Sternocleidomastoid (tissue), 1 donor: Measurements from ENCODE around the genes GALT and CCL19.

- PRO-cap = no peak
Observed at GRCh38 chr9:34188892-34189344, 10.1 kb downstream of the UBAP1 start.

GRCh38 chr9:34332417-34333039, 3.2 kb downstream of the NUDT2 start:
- PRO-cap = no peak

DNA sequence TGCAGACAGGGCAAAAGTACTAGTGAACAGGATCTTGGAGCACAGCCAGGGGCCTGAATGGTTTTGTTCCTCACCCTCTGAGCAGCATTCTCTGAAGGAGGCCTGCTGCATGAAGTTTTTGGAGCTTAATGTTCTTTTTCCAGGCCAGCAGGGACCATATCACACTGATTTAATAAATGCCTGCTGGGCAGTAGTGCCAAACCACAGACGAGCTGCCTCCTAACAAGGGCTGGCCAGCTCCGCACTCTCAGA, 16.5 kb downstream of the NUDT2 start:
- PRO-cap = no peak

- PRO-cap = no peak
Observed at GRCh38 chr9:34369859-34370287, 6.8 kb downstream of the MYORG start.

DNA sequence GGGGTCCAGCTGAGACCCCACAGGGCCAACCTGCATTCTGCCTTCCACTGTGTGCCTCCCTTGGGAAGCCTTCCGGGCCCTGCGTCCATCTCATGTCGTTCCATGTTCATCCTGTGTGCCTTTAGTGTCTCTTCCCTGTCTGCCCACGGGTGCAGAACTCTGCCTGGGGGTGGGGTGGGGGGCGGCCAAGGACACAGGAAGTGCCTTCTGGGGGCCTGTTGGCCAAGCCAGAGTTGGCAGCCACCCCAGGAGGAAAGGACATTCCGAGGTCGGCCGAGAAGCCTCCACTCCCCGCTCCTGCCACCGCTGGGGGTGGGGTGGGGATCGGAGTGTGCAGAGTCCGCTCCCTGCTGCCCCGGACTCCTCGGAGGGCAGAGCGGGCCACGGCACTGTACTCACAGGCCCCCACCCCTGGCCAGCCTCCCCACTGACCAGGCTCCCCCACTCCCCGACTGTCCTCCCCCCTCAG, 30.0 kb downstream of the CNTFR start:
- PRO-cap = no peak

DNA sequence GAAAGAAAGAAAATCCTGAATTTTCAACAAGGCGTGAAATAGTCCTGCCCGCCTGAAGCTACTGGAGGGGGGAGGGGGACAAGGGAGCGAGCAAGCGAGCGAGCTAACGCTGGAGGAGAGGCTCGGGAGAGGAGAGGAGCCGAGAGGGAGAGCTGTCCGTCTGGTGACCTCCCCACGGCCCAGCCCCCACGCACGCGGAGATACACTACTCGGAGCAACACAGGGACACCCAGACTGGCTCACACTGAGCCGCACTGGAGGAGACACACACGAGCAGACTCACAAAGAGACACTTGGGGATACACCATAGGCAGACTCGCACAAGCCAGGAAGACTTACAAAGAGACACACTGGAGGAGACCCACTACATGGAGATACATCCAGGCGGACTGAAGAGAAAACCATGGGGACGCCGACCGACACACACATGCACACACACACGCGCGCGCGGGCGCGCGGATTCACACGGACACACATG, 857 bp downstream of the CNTFR start:
- PRO-cap = no peak

- PRO-cap = no peak
Observed at GRCh38 chr9:34610900-34612006, 644 bp downstream of the RPP25L start.

DNA sequence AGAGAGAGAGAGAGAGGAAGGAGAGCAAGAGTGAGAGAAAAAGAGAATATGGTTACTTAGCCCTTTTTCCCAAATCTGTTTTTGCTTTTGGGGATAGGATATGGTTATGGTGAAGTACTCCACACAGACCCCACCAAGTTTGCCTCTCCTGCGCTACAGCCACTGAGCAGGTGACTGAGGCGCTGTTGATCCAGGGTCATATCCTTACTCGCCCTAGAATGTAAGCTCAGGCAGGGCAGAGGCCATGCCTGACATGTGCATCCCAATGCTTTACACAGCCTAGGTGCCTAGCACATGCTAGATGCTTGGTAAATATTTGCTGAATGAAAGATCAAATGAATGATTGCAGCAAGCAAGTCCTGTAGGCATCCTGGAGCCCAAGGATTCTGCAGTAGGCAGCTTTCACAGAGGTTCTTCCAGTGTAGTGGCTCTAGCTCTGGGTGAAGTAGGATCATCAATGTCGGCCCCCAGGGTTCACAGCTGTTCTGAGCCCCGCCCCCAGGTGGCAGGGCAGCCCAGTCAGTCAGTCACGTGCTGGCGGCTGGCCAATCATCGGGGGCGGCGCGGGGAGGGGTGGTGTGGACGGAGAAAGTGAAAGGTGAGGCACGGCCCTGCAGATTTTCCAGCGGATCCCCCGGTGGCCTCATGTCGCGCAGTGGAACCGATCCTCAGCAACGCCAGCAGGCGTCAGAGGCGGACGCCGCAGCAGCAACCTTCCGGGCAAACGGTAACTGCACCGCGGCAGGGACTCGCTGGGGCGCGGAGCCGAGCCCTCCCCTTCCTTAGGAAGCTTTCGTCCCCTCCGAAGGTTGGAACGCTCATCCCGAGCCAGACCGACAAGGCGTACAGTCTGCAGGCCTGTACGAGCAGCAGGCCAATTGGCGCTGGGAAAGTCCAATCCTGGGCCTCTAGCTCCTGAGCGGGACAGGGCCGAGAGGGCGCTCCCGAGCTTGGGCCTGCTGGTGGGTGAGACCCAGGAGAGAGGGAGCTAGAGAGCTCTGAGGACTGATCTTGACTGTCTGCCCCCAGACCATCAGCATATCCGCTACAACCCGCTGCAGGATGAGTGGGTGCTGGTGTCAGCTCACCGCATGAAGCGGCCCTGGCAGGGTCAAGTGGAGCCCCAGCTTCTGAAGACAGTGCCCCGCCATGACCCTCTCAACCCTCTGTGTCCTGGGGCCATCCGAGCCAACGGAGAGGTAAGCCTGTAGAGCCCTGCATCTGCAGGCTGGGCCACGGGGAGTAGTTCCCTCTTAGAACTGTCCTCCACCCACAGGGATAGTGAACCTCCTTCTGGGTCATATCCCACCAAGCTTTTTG, at the start of gene GALT:
Gene GALT (plus strand): TSS at position 616 of the 1,320 bp plus-strand sequence.
- PRO-cap = bidirectional peak, plus-strand start at position 579 of the sequence, minus-strand start at position 482 of the sequence

- PRO-cap = no peak
Observed at GRCh38 chr9:34691151-34691717, at the start of gene CCL19. Gene CCL19 (minus strand): TSS chr9:34691276.

GRCh38 chr9:34992232-34993536, 3.1 kb downstream of the DNAJB5 start:
- PRO-cap = no peak

- PRO-cap = no peak
Observed at GRCh38 chr9:34994335-34994829, 4.8 kb downstream of the DNAJB5 start.

- PRO-cap = no peak
Observed at GRCh38 chr9:35055779-35056550, 13.9 kb downstream of the C9orf131 start.

DNA sequence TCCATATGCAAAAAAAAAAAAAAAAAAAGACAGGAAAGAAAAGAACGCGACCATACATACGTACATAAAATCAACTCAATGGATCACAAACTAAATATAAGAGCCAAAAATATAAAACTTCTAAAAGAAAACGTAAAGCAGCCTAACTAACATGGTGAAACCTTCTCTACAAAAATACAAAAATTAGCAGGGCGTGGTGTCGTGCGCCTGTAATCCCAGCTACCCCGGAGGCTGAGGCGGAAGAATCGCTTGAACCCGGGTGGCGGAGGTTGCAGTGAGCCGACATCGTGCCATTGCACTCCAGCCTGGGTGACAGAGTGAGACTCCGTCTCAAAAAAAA, 537 bp upstream of the FANCG start:
- PRO-cap = no peak

DNA sequence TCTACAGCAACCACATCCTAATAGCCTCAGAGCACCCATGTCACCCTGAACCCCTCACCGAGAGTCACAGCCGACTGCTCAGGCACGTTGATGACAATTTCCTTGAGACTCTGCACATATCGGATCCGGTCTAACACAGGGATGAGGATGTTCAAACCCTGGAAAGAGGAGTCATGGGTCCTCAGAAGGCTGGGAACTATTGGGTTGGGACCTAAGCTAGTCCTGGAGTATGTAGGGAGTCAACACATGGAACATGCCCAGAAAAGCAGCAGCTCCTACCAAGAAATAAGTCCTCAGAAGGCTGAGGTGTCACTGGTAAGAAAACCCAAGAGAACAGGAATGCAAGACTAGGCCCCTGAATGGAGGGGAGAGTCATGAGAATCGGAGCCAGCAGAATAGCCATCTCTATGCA, 888 bp downstream of the STOML2 start:
- PRO-cap = no peak

DNA sequence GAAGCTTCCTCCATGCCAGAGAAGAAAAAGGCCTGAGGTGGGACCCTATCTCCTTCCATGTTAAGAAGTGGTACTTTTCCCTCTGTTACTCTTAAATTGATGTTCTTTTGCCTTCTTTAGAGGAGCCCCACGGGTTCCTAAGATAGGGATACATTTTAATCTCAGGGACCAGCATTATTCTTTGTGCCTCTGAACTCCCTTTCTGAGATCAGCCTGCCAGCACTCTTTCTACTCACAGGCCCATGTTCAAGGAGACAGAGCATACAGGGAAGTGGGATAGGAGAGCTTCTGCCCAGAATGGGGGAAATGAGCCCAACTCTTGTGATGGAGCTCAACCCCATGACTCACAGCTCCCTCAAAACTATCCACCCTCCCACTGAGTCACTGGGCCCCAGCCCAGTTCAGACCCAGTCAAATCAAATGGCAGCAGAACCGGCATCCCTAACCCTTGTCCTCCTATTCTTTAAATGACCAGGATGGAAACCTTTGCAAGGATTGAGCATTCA, 3.5 kb downstream of the ATOSB start:
- PRO-cap = bidirectional peak, plus-strand start at position 419 of the sequence, minus-strand start at position 299 of the sequence

- PRO-cap = bidirectional peak, plus-strand start at chr9:35115062, minus-strand start at chr9:35114993; bidirectional peak, plus-strand start at chr9:35115181, minus-strand start at chr9:35115247
Observed at GRCh38 chr9:35114775-35115600, 674 bp downstream of the ATOSB start.

DNA sequence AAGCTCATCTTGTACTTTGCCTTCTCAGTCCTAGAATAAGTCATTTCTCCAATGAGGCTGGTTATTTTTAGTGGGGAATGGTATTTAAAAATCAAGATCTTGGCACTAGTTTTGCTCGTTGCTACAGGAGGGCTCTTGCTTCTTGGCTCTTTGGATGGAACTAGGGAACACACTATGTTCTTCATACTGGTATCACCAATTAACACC, 108.2 kb downstream of the UNC13B start:
- PRO-cap = no peak

- PRO-cap = no peak
Observed at GRCh38 chr9:35398680-35399350, 91.1 kb upstream of the RUSC2 start.

DNA sequence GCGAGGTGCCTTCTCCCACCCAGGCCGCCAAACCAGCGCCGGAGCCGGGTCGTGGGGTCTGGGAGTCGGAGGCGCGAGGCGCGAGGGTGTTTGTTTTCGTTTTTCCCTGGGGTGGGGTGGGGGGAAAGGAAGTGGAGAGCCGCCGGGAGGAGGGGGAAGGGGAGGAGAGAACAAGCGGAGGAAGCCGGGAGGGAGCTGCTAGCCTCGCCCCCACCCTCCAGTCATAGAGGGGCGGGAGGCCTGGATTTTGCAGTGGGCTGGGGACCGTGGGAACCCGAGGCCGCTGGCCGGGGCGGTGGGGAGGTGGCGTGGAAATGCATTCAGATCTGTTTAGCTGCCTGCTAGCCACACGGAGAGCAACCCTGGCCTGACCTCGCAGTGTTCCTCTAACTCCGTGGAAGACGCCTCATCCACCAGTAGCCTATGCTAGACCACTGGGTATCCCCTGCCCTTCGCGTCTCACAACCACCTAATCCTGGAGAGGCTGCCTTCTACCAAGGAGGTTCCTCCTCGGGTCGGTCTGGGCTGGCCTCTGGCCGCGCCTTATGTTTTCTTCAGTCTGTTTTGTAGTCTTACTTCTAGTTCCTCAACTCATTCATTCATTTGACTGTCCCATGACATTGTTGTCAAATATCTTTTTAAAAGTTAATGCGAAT, 1.4 kb upstream of the TPM2 start:
- PRO-cap = bidirectional peak, plus-strand start at position 252 of the sequence, minus-strand start at position 60 of the sequence

- PRO-cap = unidirectional peak, plus-strand start at chr9:35696307
Observed at GRCh38 chr9:35695850-35696543, 6.3 kb upstream of the TPM2 start.